Fibroblast of villous mesenchyme (primary cell): ENCODE measurements around the genes RXFP3, LMBRD2 and NADK2.

GRCh38 chr5:33049110-33049691 lies 338.1 kb downstream of the NPR3 start:
- CAGE, long polyA plus RNA = no peak

GRCh38 chr5:33161857-33162251 lies 278.9 kb upstream of the TARS1 start:
- CAGE, long polyA plus RNA = no peak

GRCh38 chr5:33240444-33241083 lies 200.2 kb upstream of the TARS1 start:
- CAGE, long polyA plus RNA = no peak

GRCh38 chr5:33890834-33891085 lies 1.0 kb downstream of the ADAMTS12 start:
- CAGE, long polyA plus RNA = no peak

DNA sequence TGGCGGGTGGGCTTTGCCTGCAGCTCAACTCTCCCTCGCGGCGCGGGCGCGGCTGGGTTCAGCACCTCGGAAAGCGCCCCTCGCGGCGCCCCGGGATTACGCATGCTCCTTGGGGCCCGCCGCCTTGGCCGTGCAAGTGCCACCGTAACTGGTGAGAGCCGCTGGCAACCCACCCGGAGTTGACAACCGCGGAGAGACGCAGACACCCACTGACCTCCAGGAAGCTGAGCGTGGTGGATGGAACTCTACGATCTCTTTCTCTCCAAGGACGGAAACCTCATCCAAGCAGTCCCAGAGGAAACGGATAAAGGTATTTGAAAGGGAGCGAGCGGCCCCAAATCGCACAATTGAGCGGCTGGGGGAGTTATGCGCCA lies at the start of gene RXFP3:
Gene RXFP3, plus strand, starts transcription at position 359 of the 374 bp plus-strand sequence.
- CAGE, long polyA plus RNA = no peak

- CAGE, long polyA plus RNA = no peak
Measured at GRCh38 chr5:34503239-34504392, 152.5 kb upstream of the RAI14 start.

GRCh38 chr5:34620274-34620756 lies 35.8 kb upstream of the RAI14 start:
- CAGE, long polyA plus RNA = no peak

DNA sequence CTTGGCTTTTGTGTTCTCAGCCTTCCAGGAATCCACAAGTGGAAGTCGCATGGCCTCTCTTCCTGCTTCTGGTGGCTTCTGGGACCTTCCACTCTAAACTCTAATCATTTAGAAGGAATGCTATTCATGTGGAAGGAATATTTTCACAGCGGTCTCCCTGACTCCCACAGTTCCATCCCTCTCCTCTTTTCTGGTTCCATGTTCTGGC lies 7.3 kb upstream of the RAI14 start:
- CAGE, long polyA plus RNA = no peak

DNA sequence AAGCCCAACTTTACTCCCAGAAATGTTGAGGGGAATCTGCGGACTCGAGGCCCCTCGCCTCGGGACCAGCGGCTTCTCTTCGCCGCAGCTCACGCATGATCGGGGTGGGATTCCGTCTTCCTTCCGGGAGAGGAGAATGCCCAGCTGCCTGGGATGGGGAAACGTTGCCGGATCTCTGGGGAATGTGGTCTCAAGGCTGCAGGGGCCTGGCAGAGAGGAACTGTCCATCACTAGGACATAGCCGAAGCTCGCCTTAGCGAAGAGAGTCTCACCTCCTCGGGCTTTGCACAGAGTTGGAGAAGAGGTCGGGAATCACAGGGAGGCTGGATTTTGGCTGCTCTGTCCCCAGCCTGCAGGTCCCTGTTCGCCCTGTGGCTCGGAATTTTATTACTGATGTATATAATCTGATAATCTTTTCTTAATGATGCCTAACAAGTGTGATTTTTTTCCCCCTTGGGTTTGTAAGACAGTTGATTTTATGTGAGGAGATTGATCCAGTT lies 1.4 kb downstream of the RAI14 start:
- CAGE, long polyA plus RNA = no peak

DNA sequence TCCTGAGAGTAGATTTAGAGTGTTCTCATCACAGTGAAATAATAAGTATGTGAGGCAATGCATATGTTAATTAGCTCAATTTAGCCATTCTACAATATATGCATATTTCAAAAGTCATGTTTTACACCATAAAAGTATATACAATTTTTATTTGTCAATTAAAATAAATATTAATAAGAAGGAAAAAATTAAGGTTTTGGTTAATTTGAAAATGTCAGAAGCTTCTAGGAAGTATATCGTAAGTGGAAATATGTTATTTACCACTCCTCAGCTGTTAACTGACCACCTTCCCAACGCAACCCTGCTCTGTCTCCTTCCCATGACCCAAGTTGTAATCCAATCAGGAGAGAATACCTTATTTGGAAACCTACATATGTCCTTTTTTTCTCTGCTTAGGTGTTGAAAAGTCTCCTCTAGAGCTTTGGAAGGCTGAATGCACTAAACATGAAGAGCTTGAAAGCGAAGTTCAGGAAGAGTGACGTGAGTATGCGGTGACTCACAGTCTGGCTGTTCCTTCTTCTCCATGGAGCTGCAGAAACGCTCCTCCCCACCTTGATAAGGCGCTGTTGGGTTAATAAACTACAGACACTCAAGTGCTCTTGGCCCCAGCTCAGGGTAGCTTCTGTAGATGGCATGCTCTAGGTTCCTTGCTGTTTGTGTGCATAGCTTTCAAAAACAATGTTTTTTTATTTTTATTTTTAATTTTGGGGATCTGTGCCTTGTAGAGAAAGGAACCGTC lies 30.5 kb downstream of the RAI14 start:
- CAGE, long polyA plus RNA = no peak

DNA sequence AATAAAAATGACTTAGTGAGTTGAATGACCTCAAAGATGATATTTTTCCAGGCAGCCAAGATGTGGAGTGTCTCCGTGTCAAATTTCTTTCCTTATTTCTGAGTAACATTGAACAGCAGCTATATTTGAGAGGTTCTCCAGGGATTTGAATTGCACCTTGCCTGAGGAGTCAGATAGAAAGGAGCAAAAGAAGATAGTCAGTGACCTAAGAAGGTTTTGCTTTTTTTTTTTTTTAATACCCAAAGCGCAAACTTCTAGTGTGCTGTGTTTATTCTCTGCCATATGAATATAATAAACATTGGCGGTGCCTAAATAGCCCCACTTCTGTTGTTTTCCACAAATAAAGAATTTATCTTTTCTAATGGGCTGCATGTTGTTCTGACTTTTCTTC lies 467 bp upstream of the PRLR start:
- CAGE, long polyA plus RNA = no peak

GRCh38 chr5:35416424-35416739 lies 186.1 kb upstream of the PRLR start:
- CAGE, long polyA plus RNA = no peak

DNA sequence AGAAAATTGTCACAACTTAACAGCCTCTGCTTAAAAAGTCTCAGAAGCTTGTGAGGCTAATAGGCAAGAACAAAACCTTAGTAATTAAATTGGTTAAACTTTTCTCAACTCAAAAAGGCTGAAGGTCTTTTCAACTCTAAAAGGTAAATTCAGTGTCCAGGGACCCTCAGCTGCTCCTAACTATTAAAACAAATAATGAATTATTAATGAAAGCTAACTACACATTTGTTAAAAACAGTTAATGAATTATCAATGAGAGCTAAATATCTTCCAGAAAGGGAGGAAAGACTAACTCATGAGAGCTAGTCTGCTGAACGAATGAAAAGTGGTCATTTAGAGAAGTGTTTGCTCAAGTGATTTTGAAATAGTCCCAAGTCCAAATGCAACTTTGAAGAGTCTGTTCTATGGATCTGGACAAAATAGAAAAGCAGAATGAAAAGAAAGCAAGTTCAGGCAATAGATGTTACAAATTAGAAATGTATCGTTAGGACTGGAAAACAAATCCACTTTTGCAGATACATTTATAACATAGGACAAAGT lies 133.9 kb upstream of the SPEF2 start:
- CAGE, long polyA plus RNA = no peak

- CAGE, long polyA plus RNA = no peak
Measured at GRCh38 chr5:35851978-35853121, 4.3 kb upstream of the IL7R start.

GRCh38 chr5:36151345-36152455 lies at the start of gene LMBRD2:
TSS of gene LMBRD2 (minus strand) at chr5:36151887.
- CAGE, long polyA plus RNA = no peak

DNA sequence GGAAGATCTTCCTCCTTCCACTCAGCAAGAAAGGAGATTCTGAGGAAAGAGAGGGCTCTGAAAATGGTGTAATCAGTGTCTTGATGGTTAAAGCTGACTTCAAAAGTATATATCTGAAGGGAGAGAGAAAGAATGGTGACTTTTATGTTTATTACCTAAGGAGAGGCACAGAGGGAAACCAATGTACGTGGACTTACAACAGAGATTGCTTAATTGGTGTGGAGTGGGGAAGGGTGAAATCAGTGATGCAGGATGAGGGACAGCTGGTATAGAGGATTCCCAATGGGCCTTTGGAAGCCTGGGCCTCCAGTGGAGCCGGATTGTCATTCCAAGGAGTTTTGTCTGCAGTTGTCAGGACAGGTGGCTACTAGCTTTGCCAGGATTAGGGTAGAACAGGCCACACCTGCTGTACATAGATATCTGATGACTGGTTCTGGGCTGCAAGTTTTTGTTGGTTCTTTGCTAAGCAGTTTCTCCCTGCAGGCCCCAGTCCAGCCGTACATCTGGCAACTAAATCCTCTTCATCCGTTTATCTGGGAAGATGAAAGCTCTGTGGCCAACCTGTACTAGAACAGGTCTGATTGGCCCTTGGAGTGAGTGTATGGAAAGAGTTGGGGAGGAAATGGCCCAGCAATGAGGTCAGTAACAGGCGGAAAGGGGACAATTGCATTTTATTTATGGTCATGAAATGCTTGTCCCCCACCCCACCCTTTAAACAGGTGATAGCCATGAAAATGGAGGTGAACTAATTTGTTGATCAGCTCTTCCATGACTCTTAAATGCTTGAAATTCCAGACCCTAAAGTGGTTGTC lies 4.3 kb downstream of the SKP2 start:
- CAGE, long polyA plus RNA = no peak

GRCh38 chr5:36241726-36242649 lies at the start of gene NADK2:
TSS of gene NADK2 (minus strand) at chr5:36241925.
- CAGE, long polyA plus RNA = no peak

GRCh38 chr5:36273718-36274595 lies 27.7 kb downstream of the RANBP3L start:
- CAGE, long polyA plus RNA = no peak

- CAGE, long polyA plus RNA = no peak
Measured at GRCh38 chr5:36301072-36301561, 585 bp downstream of the RANBP3L start.

GRCh38 chr5:36403993-36404701 lies 102.4 kb upstream of the RANBP3L start:
- CAGE, long polyA plus RNA = no peak